LUHMES (cell line): ENCODE data around the genes TEX55, POGLUT1 and ADPRH.

GRCh38 chr3:115099429-115100009, 47.6 kb downstream of the ZBTB20 start:
- PRO-cap = no peak

GRCh38 chr3:115147750-115148528, 851 bp upstream of the ZBTB20 start:
- PRO-cap = unidirectional peak, plus-strand start at chr3:115148050

- PRO-cap = no peak
These were observed 124.5 kb upstream of the GAP43 start for GRCh38 chr3:115498808-115499290.

DNA sequence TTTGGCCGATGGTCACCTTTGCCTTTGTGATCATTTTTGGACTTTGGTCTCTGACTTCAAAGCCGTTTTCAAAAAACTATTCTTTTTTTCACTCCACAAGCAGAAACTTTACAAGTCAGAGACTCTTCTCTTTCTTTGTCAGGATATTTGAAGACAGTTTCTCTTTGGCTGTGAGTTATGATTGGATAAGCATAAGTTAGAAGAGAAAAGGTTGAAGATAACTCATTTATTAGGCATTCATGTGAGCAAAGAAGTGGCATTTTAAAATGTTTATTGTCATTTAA, 83.3 kb downstream of the GAP43 start:
- PRO-cap = no peak

- PRO-cap = no peak
These were observed 375.6 kb downstream of the GAP43 start for GRCh38 chr3:115998786-115999400.

GRCh38 chr3:116863962-116864549, 418.8 kb upstream of the LSAMP start:
- PRO-cap = no peak

DNA sequence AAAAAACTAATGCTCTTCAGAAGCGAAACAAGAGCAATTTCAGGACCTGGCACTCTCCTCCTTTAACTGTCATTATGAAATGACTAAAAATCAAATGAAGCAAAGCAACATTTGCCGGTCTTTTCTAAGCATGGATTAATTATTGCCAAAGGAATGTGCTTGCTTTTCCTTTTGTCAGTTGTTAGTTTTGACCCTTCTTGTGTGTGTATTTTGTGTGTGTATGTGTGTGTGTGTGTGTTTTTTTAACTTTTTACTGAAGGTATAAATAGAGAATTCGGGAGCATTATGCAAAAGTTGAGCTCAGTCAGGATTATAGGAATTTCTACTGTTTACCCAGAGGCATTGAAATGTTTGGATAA, 773.4 kb upstream of the LSAMP start:
- PRO-cap = no peak

GRCh38 chr3:117610053-117610493, 1164.8 kb upstream of the LSAMP start:
- PRO-cap = no peak

GRCh38 chr3:117873343-117873783, 1161.3 kb downstream of the IGSF11 start:
- PRO-cap = no peak

DNA sequence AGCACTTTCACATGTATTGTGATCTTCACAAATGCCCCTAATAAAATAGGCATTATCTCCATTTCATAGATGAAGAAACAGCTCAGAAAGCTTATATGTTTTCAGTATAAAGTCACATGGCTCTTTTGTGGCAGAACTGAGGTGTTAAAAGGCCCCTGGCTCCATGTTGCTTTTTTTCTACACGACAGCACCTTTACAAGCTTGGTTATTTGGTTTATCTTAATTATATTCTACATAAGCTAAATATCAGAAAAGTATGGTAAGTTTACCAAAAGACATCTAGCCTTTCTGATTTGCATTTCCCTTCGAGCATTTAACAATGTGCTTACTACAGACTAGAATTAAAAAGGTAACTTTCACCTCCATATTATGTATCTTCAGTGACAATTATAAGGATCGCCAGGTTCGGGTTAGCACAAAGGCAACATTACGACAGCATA, 68.4 kb downstream of the IGSF11 start:
- PRO-cap = no peak

DNA sequence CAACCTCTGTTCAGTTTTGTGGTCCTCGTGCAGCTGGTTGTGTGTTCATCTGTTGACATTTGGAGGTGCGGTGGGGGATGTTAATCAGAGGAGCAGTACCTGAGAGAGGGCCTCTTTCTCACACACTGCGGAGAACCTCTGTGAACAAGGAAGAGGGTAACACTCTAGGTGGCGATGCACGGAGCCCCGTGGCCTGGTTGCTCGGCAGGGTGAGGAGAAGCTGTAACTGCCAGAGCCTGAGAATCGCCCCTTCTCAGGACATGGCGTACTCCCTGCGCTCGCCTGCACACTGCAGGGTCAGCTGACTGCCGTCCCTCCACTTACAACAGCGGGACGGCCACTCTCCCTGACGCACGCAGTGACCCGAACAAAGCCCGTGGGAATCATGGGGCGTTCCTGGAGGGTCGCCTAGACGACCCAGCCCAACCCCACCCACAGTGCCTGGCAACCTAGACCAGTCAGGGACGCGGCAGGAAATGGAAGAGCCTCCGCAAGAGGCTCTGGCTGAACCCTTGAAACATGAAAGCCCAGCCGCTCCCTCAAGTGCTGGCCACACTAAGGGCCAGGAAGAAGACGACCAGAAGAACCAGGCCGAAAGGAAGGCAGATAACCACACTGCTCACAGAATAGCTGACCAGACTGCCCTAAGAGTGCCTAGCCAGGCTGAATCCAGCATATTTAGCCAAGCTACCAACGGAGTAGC, at the start of gene TEX55:
Gene TEX55, plus strand, starts transcription at position 452 of the 703 bp plus-strand sequence.
- PRO-cap = no peak

DNA sequence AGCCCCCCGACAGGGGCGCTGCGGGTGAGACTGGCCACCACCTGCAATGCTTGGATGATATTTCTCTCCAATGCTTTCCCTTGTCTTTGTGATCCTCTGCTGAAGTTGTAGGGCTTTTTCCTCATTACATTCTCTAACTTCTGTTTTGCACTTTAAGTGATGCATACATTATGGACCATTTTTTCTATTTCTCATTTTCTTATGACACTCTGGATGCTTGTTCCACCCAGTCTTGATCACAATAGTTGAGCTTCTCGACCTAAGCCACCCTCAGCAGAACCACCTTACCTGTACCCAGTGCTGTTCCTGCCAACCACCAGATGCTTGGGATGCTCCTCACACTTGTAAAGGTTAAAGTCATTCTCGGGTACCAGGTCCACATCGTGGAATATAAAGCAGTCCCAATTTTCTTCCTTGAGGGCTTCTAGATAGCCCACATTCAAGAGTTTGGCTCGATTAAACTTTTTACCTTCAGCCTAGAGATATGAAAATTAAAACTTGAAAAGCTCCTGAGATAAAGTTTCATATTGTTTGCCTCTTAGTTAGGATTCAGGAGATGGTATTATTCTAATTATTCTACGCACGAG, 16.8 kb downstream of the B4GALT4 start:
- PRO-cap = no peak

DNA sequence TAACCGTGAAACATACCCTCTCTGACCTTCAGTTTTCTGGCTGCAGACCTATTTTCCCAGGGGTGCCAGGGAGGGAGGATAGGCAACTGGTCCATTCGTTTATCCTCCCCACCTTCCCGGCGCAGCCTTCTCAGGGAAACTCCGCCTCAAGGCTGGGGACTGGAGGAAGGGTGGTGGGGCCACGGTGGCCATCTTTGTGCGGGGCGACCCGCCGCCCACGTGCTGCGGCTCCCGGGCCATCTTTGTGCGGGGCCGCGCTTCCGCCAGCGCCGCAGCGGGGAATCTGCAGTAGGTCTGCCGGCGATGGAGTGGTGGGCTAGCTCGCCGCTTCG, at the start of gene POGLUT1:
Gene POGLUT1, plus strand, starts transcription at position 245 of the 332 bp plus-strand sequence.
- PRO-cap = bidirectional peak, plus-strand start at position 291 of the sequence, minus-strand start at position 132 of the sequence

DNA sequence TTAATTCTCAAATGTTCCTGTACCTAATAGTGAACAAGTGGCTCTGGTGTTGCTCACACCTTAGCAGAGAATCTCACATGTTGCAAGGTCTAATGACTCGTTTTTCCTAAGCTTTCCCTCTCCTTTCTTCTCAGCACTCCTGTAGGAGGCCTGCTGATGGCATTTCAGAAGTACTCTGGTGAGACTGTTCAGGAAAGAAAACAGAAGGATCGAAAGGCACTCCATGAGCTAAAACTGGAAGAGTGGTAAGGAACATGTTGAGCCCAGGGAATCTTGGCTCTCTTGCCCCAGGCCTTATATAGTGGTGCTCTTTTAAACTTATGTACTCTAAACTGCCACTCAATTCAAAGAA, 18.7 kb downstream of the TIMMDC1 start:
- PRO-cap = no peak

- PRO-cap = no peak
These were observed at the start of gene ADPRH for GRCh38 chr3:119579196-119580111. Gene ADPRH (plus strand): TSS chr3:119579492.

GRCh38 chr3:120033603-120034441, 60.4 kb downstream of the GSK3B start:
- PRO-cap = no peak

DNA sequence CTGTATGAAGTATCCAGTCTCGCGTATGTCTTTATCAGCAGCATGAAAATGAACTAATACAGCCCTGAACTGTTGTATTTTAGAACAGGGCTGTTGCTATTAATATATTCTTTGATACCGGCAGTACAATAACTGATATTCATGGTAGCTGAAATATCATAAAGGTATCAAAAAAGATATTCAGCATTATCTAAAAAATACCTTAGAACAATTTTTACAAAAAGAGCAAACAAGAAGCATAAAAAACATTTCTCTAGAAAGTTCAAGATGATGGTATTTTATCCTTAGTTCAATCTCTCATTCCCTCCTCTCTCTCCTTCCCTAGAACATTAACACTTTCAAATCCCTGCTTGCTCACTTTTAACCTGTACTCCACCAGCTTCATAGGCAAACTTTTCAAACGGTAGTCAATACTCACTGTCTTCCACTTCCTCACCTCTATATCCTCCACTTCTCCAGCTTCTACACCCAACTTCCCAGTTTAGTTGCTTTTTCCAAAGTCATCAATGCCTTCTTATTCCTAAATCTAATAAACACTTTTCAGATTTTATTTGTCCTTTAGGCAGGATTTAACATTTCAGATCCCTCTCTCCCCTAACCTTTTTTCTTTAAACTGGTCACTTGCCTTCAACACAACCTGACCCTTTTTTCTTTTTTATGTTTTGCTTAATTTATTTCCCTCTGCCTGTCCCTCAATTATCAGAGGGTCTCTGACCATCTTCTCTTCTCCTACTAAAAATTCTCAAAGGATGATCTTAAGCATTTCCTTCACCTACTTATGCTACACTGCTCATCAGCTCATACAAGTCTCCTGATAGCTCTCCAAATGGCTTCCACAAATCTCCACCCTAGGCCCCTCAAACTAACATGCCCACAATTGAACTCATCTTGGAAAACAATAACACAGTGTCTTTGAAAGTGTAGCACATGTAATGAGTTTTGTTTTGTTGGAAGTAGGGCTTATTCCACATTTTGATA, 40.0 kb downstream of the GSK3B start:
- PRO-cap = no peak

DNA sequence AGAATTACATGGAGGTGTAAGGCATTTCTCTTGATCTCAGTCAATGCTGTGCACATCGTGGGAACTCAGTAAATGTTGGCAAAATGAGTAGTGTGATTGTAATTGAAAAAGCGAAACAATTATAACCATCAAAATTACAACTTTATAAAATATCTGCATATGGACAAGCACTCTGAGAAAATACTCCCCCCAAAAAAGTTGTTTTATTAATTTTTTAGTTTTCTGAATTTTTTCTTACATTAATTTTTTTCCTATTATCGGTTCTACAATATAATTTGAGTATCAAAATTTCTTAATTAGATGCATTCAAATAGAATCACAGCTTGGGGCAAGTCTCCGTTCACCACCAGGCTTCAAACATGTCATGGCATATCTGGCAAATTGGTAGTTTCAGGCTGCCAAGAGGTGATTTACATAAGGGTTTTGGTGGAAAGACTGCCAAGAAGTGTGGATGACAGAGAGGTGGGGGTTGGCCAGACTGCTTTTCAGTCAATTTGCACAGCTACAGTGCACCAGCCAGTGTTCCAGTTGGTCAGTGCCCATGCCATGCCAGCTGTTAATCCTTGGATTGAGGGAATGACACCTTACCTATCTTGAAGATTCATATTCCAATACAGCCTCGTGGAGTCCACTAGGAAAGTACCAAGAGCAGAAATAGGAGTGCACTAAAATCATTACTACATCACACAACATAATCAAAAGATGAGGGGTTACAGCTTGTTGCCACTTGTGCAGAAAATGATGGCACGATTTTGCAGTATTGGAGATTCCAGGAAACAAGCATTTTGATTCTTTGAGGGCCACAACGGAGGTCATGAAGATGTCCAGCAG, 8.4 kb upstream of the GSK3B start:
- PRO-cap = no peak

DNA sequence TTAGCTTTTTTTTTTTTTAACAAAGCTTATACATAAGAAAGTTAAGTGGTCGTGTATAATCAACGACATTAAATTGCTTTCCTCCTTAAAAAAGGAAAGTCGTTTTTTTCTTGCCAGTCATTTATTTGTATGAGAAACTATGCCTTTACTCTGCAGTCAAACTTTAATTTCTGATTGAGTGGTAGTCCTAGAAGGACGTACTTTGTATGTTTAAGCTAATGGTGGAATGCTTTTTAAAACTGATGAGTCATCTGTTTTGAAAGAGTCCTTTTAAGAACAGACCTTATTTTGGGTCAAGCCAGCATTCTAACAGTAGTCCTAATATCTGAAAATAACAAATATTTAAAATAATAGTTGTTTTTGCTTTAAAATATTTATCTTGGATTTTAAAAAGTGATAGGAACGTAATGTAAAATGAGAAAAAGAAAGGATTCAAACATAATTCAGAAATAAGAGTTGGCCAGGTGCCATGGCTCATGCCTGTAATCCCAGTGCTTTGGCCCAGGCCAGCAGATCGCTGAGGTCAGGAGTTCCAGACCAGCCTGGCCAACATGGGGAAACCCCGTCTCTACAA, 1.2 kb upstream of the LRRC58 start:
- PRO-cap = bidirectional peak, plus-strand start at position 166 of the sequence, minus-strand start at position 177 of the sequence

GRCh38 chr3:120418254-120419418, 32.2 kb downstream of the FSTL1 start:
- PRO-cap = no peak